HGPS cell (cell line): ENCODE results near the genes C1D and PNO1.

DNA sequence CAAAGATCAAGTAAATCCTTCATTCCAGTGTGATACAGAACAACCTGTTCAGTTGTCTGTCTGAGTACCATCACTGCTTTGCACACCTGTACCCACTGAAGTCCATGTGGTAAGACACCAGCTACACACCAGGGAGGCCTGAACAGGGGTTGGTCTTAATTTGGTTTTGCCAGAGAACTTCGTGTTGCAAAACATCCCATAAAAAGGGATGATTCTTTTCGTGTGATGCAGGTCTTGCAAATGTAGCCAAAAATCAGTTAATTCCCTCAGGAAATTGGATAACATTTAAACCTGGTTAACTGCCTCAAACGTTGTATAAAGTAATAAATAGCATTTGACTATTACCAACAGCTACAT is 73.7 kb upstream of the SLC1A4 start:
- RRBS, result no CpG with 5 or more reads among the region's 3 CpGs

GRCh38 chr2:64943673-64944224 is 45.5 kb upstream of the SLC1A4 start:
- RRBS, result 19% methylated on average over 3 of the region's 9 CpGs

DNA sequence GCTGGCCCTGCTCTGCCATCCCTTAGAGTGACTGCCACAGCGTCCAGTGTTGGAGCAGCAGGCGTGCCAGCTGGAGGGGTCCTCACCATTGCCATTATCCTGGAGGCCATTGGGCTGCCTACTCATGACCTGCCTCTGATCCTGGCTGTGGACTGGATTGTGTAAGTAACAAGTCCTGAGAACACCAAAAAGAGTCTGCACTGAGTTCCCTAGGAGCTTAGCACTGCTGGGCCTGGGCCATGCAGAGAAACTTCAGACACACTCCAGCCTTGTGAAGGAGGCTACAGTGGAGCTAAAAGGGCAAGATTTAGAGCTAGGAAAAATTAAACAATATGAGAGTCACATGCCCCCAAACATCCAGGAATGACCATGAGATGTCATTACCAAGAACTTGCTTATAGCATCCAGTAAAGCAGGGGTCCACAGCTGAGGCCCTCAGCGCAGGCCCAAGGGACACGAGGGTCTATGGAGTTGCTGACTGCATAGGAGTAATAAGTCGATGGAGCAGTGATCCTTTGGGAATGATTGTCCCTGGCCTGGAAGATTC is 29.4 kb downstream of the SLC1A4 start:
- RRBS, result no CpG with 5 or more reads among the region's 5 CpGs

DNA sequence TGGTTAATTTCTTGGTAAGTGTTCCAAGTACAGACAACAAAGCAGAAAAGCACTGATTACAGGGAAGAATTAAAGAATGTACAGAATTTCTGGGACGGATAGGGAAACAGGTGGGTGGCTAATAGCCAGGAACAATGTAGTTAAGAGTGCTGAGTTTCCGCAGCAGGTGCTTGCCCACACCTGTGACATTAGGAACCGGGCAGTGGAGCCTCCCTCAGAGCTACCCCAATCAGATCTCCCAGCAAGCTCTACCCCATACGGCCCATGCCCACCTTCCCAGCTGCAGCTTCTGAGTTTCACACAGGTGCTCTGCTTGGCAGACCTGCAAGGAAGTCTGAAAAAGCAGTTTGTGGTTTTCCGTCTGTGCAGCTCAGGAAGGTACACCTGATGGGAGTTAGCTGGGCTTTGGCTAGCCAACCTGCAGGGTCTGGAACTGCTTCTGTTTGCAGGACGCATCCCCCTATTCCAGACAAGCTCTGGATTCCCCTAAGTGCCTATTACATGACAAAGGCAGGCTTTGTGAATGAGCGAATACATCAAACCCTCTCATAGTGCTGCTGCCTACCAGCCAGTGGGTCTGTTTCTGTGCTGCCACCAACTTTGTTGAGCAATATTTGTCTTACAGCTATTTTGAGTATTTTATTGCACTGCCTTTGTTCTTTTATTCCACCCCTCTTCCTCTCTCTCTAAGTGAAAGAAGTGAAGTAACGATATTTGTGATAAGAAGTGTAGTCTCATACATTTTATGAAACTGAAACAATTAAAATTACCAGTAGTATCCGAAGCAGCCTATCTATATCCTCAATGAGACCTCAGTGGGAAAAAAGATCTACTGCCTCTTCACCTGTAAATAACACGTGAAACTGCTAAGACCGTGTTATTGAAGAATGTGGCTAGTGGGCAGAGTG is 24.7 kb upstream of the CEP68 start:
- RRBS, result no CpG with 5 or more reads among the region's 11 CpGs

- RRBS, result no CpG with 5 or more reads among the region's 9 CpGs
Measured at GRCh38 chr2:65040418-65040929, 15.7 kb upstream of the CEP68 start.

GRCh38 chr2:65374523-65374912 is 57.9 kb downstream of the SPRED2 start:
- RRBS, result no CpG with 5 or more reads among the region's 2 CpGs

GRCh38 chr2:65382622-65383438 is 49.6 kb downstream of the SPRED2 start:
- RRBS, result 5% methylated on average over 3 of the region's 20 CpGs

- RRBS, result no CpG with 5 or more reads among the region's 8 CpGs
Measured at GRCh38 chr2:65396080-65396979, 36.1 kb downstream of the SPRED2 start.

DNA sequence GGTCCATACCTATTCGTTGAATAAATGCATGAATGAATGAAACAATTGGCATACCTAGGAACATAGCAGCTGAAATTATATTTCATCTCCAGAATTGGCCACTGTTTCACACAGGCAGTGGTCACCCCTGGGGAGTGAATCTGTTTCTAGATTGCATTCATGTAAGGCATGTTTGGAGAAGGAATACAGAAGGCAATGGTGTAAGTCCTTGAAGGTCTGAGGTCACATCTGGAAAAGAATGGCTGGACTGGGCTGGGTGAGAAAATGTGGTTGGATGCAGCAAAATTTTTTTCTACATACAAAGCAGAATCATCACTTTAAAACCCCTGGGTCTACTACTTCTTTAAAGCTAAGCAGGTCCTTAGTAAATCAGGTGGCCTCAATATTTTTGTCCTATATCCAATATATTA is 393.5 kb upstream of the SPRED2 start:
- RRBS, result no CpG with 5 or more reads among the region's 1 CpG

- RRBS, result 2% methylated on average over 34 of the region's 65 CpGs
Measured at GRCh38 chr2:66433782-66434734, 867 bp upstream of the MEIS1 start.

DNA sequence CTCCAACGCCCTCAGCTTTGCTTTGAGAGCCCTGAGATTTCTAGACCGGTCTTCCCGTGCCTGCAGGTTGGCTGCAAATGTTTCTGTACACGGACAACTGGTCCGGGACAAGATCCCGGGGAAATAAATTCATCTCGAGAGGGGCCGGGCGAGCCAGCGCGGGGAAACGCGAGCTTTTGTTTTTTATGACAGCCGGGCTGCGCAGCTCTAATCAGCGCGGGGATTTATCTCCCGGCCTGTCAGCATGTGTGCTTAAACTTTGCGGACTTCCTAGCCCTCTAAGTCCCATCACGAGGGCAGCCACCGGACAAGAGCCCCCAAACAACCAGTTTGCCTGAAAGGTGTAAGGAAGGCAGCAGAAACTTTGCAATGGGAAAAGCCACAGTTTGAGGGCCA is 5.7 kb downstream of the MEIS1 start:
- RRBS, result 30% methylated on average over 18 of the region's 21 CpGs

DNA sequence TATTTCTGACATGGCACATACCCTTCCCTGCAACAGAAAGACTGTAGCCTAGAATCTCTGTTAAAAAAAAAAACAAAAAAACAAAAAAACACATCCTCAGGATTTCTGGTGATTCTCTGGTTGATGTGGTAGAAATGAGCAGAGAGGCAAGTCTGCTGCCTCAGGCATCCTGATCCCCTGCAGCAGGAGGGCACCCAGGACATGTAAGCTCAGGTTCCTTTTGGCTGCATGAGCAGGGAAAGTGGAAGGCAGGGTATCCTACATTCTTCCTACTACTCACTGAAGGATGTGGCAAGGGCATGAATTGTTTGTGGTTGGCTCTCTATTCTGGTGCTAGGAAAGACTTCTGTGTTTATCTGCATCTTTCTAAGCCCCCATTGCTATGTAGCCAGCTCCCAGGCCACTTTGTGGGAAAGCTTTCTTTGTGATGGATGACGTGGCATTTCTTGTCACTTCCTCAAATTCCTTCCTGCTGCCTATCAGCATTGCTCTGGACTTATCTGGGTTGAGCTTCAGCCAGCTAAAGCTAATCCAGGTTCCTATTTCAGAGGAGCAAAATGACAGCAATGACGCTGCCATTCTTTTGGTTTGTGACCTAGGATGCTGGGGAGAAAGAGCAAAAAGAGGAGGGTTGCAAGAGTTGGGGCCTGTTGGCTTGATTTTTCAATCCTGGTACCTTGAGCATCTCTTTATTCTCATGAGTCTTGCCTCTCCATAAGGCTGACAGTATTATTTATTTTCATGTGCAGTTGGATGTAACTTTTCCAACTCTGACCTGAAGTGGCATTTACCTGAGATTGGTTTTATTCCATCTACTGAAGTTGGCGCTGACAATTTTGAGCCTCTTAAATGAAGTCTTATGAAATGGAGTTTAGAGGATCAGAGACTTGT is 46.3 kb downstream of the MEIS1 start:
- RRBS, result no CpG with 5 or more reads among the region's 3 CpGs

- RRBS, result no CpG with 5 or more reads among the region's 5 CpGs
Measured at GRCh38 chr2:66533142-66533590, 98.2 kb downstream of the MEIS1 start.

GRCh38 chr2:67037775-67038285 is 359.3 kb upstream of the ETAA1 start:
- RRBS, result no CpG with 5 or more reads among the region's 7 CpGs

DNA sequence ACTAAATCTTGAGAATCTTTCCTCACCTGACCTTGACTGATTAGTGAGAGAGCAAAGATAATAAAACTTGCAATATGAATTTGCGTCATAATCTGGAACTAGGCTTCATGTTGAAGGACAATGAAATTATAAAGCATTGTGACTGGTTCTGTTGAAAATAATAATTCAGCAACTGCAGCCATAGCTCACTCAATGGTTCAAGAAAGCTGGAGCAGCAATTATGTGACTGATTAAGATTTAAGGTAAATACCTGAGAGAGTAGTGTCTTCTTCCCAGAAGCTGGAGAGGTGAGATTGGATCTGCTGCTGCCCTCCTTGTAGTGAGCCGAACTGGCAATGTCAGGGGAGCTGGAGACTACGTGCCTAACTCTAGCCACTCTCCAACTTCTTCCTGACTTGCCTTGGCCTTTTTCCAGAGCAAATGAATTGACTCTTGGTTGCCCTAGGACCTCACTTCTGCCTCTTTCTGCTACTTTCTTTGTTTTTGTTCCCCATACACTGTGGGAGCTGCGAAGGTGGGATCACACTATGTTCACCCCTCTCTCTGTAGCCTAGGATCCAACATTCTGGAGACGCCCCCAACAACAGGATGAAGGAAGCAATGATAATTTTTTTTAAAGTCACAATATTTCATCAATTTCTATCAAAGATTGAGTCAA is 268.5 kb upstream of the ETAA1 start:
- RRBS, result no CpG with 5 or more reads among the region's 5 CpGs

- RRBS, result no CpG with 5 or more reads among the region's 5 CpGs
Measured at GRCh38 chr2:67463715-67464356, 66.7 kb downstream of the ETAA1 start.

- RRBS, result no CpG with 5 or more reads among the region's 2 CpGs
Measured at GRCh38 chr2:67825207-67825820, 237.5 kb downstream of the C1D start.

DNA sequence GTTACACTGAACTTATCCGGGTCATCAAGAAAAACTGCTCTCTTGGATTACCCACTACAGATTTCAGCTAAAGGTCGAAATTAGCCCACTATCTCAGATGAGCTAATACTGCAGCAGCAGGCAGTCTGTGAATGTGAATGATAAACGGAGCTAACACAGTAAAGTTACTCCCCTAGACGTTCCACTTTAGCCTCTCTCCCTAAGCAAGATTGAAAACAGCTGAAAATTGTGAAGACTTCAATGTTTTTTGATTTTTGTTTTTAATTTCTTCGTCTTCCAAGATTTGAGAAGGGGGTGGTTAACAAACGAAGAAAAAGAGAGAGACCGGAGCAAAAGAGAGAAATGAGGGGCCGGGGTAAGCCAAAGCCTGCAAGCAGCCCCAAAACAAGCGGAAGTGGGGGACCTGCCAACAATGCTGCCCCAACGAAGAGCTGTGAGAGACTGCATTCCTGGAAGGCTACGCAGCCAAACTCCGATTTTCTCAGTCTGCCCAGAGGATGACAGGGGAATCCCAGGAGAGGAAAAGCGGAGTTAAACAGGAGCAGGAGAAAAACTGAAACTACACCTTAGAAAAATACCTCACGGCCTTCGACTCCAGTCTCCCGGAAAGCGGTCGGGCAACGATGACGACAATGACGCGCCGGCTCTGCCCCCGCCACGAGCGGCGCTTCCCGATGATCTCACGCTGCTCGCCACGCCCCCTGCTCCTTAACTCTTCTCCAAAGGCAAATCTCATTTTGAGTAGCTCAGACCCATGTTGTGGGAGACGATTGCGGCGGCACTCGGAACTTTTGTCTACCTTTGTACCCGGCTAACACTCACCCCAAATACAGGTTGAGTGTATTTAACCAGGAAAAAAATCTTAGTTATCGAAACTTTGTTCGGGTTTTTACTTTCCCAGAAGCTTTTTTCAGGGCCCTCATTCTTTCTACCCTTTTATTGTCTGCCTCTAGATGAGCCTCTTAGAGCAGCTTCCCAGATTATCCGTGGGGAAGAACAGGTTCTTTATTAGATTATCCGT is at the start of gene C1D:
C1D (minus strand) TSS at position 625 of the 1,021 bp plus-strand sequence.
- RRBS, result no CpG with 5 or more reads among the region's 40 CpGs

DNA sequence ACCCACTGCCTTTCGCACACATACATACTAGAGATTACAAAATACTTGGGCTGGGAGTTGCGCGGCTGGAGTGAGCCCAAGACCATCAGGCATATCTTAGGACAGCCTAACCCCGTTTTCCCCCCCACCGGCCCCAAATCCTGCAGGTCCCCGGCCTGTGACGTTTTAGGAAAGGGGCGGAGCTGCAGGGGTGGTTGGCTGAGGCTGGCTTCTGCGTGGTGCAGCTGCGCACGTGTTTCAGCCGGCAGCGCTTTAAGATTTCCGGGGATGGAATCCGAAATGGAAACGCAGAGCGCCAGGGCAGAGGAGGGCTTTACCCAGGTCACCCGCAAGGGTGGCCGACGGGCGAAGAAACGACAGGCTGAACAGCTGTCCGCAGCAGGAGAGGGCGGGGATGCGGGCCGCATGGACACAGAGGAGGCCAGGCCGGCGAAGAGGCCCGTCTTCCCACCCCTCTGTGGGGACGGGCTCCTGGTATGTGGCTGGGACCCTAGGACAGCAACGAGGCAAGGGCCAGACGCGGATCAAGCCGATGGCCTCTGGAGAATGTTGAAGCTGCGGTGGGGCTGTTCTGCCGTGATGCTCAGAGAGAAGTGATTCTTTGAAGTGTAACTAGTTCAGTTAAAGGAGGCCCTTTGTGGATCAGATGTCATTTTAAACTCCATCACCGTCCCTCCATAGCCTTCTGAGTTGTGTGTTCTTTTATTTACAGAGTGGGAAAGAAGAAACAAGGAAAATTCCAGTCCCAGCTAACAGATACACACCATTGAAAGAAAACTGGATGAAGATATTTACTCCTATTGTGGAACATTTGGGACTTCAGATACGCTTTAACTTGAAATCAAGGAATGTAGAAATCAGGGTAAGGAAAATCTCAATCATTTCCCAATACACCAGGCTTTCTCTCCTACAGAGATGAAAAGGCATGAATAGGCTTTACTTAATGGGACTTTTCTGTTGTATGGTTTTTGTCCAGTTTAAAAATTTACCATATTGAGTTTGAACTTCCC is at the start of gene PNO1:
PNO1 (plus strand) TSS at position 221 of the 1,010 bp plus-strand sequence.
- RRBS, result 1% methylated on average over 7 of the region's 38 CpGs

GRCh38 chr2:68216337-68217333 is 35.7 kb downstream of the PPP3R1 start:
- RRBS, result no CpG with 5 or more reads among the region's 2 CpGs